Pulmonary artery (tissue), 1 donor: ENCODE data around the gene LTC4S.

DNA sequence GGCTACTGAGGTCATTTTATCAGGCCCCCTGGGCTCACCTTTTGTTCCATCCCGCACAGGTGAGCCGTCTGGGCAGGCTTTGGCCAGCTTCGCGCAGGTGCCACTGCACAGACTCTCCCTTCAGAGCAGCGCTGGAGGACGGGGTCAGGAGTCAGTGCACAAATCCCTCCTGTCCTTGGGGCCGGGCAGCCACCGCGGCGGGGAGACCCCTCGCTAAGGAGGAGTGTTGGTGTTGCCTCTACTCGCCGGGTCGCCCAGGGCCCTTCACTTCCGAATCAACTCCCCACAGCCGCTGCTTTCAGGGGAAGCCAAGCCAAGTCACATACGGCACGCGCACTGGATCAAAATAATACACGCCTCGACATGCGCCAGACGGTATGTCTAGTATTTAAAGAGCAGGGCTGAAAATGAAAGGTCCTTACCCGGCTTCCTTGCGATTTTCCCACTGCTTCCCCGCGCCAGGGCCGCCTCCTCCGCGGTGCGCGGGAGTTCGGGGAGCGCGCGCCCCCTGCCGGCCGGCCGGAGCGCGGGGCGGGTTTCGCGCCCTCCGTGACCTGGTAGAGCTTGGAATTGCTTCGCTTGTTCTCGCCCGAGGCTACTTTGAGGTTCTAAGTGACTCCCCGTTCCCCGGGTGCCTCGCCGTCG lies 10.7 kb upstream of the HNRNPH1 start:
- PRO-cap = no peak

DNA sequence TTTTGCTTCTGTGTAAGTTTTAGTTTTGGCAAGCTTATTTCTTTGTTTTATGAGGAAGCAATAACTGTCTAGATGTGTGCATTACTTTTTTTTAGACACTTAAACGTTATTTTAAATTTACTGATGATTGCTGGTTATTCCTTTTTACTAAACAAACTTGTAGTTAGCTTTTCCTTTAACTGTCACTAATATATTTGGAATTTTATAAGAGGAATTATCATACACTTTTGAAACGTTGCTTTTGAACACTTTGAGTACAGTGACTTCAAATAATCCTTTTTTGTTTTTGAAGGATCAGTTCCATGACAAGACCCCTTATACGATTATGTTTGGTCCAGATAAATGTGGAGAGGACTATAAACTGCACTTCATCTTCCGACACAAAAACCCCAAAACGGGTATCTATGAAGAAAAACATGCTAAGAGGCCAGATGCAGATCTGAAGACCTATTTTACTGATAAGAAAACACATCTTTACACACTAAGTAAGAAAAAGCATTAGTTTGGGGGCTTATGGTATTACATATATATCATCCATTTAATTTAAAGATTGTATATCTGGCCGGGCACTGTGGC lies 10.9 kb downstream of the CANX start:
- PRO-cap = no peak

DNA sequence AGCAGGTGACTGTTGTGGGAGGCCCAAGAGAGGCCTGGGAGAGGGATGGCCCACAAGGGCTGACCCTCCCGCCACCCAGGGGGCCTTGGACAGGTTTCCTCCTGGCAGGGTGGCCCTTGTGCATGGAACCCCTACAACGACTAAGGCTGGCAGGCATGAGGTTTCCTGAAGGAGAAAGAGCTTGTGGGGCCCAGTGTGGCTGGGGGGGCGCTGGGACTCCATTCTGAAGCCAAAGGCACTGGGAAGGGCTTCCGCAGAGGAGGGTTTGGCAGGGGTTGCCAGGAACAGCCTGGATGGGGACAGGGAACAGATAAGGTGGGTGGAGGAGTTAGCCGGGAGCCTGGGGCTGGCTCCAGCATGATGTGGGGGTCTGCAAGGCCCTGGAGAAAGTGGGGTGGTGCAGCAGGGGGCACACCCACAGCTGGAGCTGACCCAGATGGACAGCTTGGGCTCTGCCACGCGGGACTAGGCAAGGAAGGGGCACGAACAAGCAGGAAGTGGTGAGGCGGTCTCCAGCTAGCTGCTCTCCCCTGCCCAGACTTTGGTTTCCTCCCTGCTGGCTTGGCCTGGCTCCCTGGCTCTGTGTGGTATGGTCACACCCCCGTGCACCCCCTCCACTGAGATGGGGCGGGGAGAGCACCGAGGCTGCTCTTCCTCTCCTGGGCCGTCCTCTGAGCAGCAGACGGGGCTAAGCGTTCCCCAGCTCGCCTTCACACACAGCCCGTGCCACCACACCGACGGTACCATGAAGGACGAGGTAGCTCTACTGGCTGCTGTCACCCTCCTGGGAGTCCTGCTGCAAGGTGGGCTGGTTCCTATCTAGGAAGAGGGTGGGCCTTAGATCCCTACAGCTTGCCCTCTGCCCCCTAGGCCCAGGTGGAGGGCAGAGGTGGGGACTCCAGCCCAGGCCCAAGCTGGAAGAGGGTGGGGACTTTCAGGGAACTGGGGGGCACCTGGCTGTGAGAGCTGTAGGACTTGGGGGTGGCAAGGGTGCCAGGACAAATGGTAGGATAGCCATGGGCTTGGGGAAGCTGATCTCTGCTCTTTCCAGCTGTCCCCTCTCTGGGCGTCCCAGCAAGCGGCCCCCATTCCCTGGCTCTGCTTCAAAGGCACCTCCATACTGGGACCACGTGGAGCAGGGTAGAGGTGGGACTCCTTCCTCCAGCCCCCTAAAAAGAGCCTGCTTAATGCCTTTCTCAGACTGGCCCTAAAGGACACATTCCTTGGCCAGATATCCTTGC lies at the start of gene LTC4S:
LTC4S (plus strand) TSS at position 651 of the 1,241 bp plus-strand sequence.
- PRO-cap = bidirectional peak, plus-strand start at position 620 of the sequence, minus-strand start at position 543 of the sequence

GRCh38 chr5:179796450-179796867 lies 2.7 kb downstream of the LTC4S start:
- PRO-cap = bidirectional peak, plus-strand start at chr5:179796727, minus-strand start at chr5:179796543

DNA sequence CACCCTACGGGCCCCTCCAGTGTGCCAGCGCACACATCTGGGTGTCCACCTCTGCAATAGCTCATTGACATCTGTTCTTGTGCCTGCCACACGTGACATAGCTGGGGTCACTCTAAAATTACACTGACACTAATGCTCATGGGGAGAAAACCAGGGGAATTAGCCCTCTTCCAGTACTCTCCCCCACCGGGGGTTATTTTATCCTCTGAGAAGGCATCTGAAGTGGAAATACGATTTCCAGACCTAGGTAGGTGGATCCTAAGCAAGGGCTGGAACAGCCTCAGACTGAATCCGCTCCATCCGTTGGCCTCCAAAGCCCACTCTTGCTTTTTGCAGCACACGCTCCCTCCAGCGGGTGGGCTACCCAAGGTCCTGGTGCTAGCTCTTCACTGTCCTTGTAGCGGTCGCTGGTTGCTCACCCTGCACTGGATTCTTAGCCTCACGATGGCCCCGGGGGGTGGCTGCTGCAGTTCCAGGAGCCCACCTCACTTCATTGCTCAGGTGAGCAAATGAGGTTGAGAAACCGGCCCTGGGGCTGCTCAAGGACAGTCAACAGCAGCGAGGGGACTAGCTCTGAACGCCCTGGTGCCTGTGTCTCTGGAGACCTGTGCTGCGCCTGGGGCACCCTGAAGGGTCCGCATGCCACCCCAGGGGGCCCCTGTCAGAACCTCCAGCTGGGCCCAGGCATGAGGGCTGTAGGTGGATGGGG lies 4.5 kb downstream of the MGAT4B start:
- PRO-cap = no peak

- PRO-cap = no peak
These were observed 1.6 kb downstream of the MGAT4B start for GRCh38 chr5:179804994-179805591.

DNA sequence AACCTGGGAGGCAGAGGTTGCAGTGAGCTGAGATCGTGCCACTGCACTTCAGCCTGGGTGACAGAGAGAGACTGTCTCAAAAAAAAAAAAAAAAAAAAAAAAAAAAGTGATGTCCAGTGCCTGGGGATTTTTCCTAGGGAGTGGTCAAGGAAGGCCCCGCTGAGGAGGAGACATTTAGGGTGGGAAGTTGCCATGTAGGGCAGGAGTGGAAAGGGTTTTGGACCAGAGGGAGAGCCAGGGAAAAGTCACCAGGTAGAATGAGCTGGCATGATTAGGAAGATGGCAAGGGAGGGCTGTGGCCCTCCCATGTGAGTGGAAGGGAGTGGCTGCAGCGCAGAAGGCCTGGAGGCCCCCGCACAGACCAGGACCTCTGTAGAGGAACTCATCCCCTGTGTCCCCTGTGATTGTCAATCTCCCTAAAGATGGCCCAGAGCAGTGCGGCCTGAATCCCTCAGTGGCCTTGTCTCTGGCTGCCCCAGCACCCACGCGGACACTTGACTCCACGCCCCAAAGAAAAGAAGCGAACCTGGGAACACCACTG lies 2.7 kb upstream of the SQSTM1 start:
- PRO-cap = no peak

GRCh38 chr5:179822714-179823273 lies 2.1 kb downstream of the SQSTM1 start:
- PRO-cap = no peak

GRCh38 chr5:179912713-179913554 lies 5.2 kb upstream of the TBC1D9B start:
- PRO-cap = no peak

DNA sequence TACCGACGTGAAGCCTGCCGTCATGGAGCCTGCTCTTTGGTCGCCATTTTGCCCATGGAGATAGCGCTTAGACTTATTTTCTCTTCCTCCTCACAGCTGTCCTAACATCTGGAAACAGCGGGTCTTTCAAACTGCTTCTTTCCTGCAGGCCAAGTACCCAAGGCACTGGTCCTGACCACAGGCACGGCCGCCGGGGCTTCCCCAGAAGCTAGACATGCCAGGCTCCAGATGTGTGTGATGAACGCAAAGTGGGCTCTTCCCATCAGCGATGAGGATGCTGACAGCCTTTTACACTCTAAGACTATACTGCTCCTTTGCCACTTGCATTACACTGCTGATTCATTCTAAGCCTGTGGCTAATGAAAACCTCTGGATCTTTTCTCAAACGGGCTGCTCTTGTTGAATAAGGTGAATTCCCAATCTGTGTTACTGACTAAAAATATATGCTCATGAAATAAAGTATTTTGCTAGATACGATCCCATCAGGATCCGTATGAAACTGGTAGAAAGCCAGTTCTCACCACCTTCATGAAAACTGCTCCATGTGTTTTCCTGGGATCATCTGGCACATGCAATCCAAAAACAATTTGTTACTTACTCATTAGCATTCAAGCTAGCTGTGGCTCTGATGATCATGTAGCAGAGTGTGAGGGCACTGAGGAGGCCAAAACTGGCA lies 55.3 kb upstream of the TBC1D9B start:
- PRO-cap = no peak

DNA sequence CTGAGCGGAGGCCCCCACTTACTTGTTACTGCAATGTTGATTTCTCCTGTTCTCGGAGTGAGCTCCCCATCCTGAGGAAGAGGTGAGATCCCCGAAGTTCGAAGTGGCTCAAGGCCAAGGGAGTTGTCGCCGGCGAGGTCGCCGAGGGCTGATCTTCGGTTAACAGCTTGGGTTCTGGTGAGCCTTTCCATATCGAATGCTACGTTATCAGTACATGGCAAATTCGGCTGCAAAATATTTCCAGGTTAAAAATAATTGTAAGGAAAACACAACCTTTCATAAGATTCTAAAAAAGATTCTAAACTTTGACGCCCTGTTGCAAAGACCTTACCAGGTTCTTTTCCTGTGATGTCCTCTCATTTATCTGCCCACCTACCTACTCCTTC lies 59.1 kb upstream of the TBC1D9B start:
- PRO-cap = no peak

DNA sequence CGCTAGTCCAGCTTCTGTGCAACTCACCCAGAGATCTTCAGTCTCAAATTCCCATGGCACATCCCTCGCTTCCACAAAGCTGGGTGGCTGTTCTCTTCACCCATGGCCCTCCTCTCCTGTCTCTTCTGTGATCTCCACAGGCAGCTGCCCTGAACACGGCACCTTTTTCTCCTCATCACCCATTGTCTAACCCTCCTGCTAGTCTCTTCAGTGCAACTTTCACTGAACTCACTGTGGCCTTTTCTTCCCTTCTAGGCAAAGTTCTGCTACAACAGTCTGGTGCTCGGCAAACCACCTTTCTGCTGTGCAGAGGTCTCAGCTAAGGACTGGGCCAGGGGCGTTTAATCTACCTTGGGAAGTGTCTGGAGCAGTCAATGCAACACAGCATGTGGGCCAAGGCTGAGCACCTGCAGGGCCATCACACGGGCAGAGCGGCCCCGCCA lies 65.5 kb upstream of the TBC1D9B start:
- PRO-cap = no peak

DNA sequence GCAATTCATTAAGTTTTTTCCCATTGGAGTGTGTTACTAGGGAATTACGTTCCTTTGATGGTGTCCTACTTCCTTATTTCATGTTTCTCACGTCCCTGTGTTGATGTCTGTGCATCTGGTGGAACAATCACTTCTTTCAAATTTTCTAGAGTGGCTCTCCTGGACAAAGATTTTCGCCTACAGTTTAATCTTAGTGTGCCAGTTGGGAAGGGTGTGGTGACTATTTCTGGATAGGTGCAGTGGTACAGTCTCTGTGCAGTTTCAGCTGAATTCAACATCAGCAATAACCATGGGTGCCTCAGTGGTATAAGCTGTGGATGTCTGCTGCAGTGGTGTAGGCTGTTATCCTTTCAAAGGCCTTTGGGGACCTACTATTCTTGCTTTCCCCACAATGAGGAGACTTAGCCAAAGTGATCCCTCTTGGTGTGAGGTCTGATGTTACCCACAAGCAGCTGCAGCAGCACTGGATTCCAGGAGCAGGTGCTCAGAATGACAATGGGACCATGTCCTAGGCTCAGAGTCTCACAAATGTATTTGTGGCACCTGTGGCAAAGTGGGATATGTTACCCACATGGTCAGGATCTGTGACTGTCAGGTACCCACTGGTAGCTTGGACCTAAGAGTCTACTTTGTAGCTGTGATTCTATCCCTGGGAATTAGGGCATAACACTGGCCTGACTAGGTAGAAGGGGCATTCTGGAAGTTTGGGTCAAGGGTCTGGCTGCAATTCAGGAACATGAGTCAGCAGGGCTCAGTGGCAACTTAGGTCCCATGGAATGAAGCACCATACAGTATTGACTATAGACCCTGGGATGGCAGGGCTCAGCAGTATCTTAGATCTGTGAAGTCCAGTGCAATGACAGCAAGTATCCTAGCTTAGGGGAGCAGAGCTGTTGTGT lies 70.4 kb downstream of the RNF130 start:
- PRO-cap = no peak

- PRO-cap = no peak
These were observed 64.1 kb downstream of the RNF130 start for GRCh38 chr5:180007432-180007957.

DNA sequence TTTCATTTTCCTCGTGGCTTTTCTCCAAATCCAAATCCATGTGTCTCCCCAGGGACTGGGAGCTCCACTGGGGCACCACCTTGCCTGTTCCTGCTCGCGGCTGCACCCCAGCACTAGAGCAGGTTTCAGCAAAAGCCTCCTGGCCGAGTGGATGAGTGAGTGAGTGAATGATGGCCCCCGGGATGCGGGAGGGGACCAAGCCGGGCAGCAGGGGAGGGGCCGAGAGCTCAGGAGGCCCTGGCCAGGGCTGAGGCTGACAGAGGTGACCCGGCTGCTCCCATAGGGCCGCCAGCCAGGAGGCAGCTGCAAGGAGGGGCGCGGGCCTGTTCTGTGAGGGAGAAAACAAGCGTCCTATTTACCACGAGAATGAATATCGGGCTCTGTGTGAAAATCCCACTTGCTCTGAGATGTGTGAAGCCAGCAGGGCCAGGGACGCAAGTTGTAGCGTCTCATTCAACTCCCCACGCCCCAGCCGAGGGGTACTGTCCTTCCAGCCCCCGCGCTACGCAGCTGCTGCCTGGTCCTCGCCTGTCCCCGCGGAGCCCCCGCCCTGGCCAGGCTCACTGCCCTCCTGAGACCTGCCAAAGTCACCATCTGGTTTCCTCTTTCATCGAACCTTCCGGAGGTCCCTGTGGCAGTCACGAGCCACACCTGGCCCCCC lies 38.9 kb downstream of the RASGEF1C start:
- PRO-cap = no peak

GRCh38 chr5:180248986-180249478 lies 40.0 kb upstream of the RASGEF1C start:
- PRO-cap = no peak

GRCh38 chr5:180313587-180314327 lies 21.9 kb upstream of the MAPK9 start:
- PRO-cap = no peak

GRCh38 chr5:180330477-180331433 lies 22.4 kb downstream of the GFPT2 start:
- PRO-cap = no peak

GRCh38 chr5:180354058-180354530 lies 958 bp upstream of the GFPT2 start:
- PRO-cap = no peak

DNA sequence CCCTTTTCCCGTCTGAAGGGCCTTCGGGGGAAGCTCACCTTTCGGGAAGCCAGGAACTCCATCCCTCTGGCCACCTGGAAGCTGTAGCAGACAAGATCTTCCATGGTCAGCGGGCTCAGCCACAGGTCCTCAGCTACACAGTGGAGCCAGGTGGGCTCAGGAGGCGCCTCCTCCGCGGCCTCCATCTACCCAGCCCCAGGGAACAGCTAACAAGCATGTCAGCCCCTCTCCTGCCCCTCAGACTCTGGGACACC lies 25.5 kb upstream of the SCGB3A1 start:
- PRO-cap = no peak